ENCODE data around the gene SLX4.

DNA sequence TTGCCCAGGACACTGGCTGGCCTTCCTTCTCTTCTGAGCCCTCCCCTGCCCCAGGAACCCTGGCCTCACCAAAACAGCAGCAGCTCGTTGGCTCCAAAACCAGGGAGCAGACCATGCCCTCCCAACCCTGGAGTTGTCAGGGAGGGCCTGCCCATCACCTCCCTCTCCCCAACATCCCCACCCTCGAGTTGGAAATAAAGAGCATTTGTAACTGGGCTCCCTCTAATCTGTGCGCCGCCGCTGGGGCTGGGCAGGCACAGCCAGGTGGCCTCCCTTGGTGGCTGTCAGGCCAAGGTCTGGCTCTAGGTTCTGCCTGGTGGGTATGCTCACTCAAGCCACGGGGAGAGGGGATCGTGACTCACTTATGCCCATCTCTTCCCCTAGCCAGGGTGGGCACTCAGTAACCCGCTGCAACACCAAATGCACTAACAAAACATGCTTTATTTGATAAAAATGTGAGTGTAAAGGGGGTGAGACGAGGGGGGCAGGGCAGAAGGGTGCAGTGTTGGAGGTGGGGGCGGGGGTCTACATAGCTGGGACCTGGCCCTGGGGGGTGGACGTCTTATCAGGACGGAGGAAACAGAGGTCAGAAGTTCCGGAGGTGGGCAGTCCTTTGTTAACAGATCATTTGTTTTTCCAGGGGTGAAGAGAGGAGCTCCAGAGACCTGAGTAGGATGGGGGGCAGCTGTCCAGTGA, 1.7 kb downstream of the CLDN9 start:
CAGE:
- cytosol, long polyA minus RNA = no peak
- cytosol, long polyA plus RNA = no peak
- long polyA plus RNA = no peak
- nucleus, long polyA minus RNA = no peak
- nucleus, long polyA plus RNA = no peak

GRCh38 chr16:3021364-3022150, 1.4 kb downstream of the TNFRSF12A start:
CAGE:
- cytosol, long polyA minus RNA = no peak
- cytosol, long polyA plus RNA = no peak
- long polyA plus RNA = no peak
- nucleus, long polyA minus RNA = no peak
- nucleus, long polyA plus RNA = no peak

CAGE:
- cytosol, long polyA minus RNA = no peak
- cytosol, long polyA plus RNA = no peak
- long polyA plus RNA = no peak
- nucleus, long polyA minus RNA = no peak
- nucleus, long polyA plus RNA = no peak
Observed at GRCh38 chr16:3035821-3036389, 839 bp downstream of the BICDL2 start.

CAGE:
- cytosol, long polyA minus RNA = no peak
- cytosol, long polyA plus RNA = no peak
- long polyA plus RNA = no peak
- nucleus, long polyA minus RNA = no peak
- nucleus, long polyA plus RNA = no peak
Observed at GRCh38 chr16:3062745-3063021, 2.8 kb upstream of the IL32 start.

DNA sequence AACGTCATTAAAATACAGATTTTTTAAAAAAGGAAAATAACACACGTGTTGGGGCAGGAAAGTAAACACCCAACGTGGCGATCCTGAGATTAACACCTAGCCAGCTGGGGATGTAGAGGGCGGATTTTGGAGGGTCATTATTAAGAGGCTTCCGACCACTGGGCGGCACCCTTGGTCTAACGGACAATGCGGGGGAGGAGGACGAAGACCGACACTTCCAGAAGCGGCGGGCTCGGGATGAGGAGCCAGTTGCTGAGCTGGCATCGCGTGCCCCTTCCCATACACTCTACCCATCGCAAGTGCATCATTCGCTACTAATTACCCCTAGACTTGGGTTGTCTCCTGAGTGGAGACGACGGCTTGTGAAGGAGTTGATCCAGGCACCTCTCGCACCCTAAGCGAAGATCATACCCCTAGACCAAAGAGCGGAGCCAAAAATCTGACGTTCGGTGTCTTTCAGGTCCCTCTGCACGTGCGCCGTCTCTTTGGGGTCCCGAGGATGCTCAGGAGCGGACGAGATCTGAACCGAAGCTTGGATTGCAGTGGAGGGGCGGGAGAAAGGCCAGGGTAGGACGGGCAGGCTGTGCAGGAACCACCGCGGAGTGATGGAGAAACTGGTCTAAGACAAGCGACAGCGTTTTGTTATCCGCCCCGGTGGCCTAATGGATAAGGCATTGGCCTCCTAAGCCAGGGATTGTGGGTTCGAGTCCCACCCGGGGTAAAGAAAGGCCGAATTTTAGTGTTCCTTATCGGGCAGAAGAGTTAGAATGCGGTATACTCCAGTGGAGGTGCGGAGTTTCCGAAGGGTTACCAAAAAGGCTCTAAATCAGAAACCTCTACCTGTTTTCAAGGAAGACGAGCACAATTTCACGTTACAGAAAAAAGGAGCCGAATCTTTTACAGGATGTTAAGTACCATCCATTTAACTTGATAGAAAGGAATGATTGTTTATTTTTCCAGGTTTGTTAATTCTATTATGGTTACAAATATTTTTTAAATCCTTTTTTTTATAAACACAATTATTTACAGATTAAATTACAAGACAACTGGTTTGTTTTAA, 17.8 kb downstream of the ZNF213 start:
CAGE:
- cytosol, long polyA minus RNA = no peak
- cytosol, long polyA plus RNA = no peak
- long polyA plus RNA = no peak
- nucleus, long polyA minus RNA = no peak
- nucleus, long polyA plus RNA = no peak

GRCh38 chr16:3173909-3174716, 39.3 kb downstream of the ZNF213 start:
CAGE:
- cytosol, long polyA minus RNA = no peak
- cytosol, long polyA plus RNA = no peak
- long polyA plus RNA = no peak
- nucleus, long polyA minus RNA = no peak
- nucleus, long polyA plus RNA = no peak

GRCh38 chr16:3216108-3216687, 18.8 kb downstream of the ZNF200 start:
CAGE:
- cytosol, long polyA minus RNA = no peak
- cytosol, long polyA plus RNA = no peak
- long polyA plus RNA = no peak
- nucleus, long polyA minus RNA = no peak
- nucleus, long polyA plus RNA = no peak

CAGE:
- cytosol, long polyA minus RNA = no peak
- cytosol, long polyA plus RNA = no peak
- long polyA plus RNA = no peak
- nucleus, long polyA minus RNA = no peak
- nucleus, long polyA plus RNA = no peak
Observed at GRCh38 chr16:3365847-3366088, 10.1 kb downstream of the OR2C1 start.

DNA sequence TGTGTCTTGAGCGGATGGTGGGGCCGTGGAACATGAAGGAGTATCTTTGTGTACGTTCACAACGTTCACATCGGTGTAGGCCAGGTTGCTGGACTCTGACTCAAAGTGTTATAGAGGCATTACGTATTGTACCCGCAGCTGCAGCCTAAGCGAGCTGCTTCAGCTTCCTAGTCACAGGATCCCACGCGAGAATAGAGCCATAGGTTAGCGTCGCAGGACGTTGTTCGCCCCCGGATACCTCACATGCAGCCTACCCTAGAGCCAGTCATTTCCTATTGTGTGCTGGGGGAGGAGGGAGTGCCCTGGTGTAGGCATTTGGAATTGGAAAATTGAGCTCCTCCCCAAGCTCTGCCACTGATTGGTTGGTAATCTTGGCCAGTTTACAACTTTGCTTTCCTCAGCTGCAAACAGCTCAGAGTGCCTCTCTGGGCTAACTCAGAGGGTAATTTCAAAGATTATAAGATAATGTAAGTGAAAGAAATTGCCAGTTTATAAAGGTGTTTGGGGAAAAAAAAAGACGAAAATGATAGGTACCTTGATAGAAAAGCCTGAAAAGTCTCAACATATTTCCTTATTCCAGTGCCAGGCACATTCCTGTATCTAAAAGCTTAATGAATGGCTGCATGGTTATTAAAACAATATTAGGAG, 588 bp downstream of the NAA60 start:
CAGE:
- cytosol, long polyA minus RNA = no peak
- cytosol, long polyA plus RNA = no peak
- long polyA plus RNA = no peak
- nucleus, long polyA minus RNA = no peak
- nucleus, long polyA plus RNA = no peak

CAGE:
- cytosol, long polyA minus RNA = no peak
- cytosol, long polyA plus RNA = no peak
- long polyA plus RNA = no peak
- nucleus, long polyA minus RNA = no peak
- nucleus, long polyA plus RNA = no peak
Observed at GRCh38 chr16:3450757-3451464, 7.4 kb downstream of the NAA60 start.

DNA sequence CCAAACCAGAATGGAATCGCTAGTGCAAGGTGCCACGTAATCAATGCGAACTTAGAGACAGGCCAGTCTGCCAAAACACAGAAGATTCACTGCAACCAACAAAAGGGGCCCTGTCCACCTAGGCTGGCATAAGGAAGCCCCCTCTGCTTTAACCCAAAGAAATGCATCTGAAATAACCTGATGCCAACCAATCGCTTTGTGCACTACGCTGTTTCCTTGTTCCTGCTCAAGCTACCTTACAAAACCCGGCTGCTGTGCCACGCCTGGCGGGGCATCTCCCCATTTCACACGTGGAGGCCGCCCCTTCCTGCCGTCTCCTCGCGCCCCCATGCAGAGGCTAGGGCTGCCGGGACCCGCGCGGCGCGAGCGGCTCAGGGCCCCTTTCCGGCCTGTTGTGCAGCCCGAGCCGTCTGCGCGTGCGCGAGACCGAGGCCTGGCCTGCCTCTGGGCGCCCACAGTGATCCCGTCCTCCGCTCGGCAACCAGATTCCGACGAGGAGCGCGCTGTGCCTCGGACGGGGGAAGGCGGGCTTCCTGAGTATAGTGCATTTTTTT, 907 bp upstream of the CLUAP1 start:
CAGE:
- cytosol, long polyA minus RNA = no peak
- cytosol, long polyA plus RNA = no peak
- long polyA plus RNA = no peak
- nucleus, long polyA minus RNA = no peak
- nucleus, long polyA plus RNA = no peak

DNA sequence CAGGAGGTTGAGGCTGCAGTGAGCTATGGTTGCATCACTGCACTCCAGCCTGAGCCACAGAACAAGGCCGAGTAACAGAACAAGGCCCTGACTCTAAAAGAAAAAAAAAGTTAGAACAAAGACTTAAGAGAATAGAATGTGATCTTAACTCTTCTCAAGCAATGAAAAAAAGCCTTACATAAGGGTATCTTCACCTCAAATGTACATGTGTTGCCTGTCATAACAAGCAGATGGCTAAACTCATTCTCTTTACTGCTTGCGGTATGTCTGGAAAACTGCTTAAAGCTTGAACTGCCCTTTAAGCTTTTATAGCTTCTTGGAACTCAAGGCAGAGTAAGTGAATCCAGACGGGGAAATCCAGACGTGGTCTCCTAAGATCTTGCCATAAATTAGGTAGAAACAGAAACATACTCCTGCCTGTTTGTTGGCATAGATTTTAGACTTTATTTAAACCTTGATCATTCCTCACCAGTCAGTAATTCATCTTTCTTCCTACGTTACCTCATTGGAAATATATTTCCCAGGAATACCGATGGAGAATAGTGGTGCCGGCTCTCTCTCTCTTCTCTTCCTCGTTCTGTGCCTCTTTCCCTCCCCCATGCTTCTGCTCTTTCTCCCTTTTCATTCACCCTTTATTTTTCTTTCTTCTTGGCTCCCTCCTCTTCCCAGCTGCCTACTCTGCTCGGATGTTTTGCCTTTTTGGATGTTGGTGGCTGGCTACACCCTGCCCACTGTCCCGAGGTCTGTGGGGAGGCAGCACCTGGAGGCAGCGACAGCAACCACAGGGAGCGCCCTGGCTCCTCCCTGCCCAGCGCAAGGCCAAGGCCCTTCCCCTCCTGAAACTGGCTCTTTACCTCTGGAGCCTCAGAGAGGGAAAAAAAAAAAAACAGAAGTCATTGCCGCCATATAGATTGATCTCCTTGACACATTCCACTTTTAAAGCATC, 19.8 kb downstream of the CLUAP1 start:
CAGE:
- cytosol, long polyA minus RNA = no peak
- cytosol, long polyA plus RNA = no peak
- long polyA plus RNA = no peak
- nucleus, long polyA minus RNA = no peak
- nucleus, long polyA plus RNA = no peak

DNA sequence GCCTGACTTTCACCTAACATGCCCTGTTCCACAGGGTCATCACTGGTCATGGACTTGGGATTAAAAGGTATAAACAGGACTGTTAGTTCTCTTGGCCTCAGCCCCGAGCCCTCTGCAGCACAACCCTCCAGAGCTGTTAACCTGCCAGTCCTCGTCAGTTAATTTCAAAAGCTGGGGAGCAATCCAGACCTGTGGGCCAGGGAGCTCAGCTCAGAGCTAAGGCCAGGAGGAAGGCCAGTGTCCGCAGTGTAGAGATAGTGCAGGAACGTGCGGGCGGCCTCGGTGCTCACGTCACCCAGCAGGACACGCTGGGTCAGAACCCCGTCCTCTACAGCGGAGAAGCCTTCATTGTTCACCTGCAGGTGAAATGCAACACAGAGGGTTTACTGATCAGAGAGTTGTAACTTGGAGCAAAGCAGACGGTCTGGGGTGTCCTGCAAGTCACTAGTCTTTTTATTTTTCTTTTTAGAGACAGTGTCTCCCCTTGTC, 15.4 kb upstream of the NLRC3 start:
CAGE:
- cytosol, long polyA minus RNA = no peak
- cytosol, long polyA plus RNA = no peak
- long polyA plus RNA = no peak
- nucleus, long polyA minus RNA = no peak
- nucleus, long polyA plus RNA = no peak

CAGE:
- cytosol, long polyA minus RNA = start-site peak on the plus strand at chr16:3611782-3611808, 9 reads
- cytosol, long polyA plus RNA = no peak
- long polyA plus RNA = no peak
- nucleus, long polyA minus RNA = start-site peak on the minus strand at chr16:3611484-3611641, 23 reads
- nucleus, long polyA plus RNA = no peak
Observed at GRCh38 chr16:3611351-3612286, at the start of gene SLX4. SLX4 (minus strand) TSS chr16:3611606.

GRCh38 chr16:3622009-3622356, 10.6 kb upstream of the SLX4 start:
CAGE:
- cytosol, long polyA minus RNA = no peak
- cytosol, long polyA plus RNA = no peak
- long polyA plus RNA = no peak
- nucleus, long polyA minus RNA = no peak
- nucleus, long polyA plus RNA = no peak

CAGE:
- cytosol, long polyA minus RNA = no peak
- cytosol, long polyA plus RNA = no peak
- long polyA plus RNA = no peak
- nucleus, long polyA minus RNA = no peak
- nucleus, long polyA plus RNA = no peak
Observed at GRCh38 chr16:3645797-3646153, 8.7 kb upstream of the DNASE1 start.

DNA sequence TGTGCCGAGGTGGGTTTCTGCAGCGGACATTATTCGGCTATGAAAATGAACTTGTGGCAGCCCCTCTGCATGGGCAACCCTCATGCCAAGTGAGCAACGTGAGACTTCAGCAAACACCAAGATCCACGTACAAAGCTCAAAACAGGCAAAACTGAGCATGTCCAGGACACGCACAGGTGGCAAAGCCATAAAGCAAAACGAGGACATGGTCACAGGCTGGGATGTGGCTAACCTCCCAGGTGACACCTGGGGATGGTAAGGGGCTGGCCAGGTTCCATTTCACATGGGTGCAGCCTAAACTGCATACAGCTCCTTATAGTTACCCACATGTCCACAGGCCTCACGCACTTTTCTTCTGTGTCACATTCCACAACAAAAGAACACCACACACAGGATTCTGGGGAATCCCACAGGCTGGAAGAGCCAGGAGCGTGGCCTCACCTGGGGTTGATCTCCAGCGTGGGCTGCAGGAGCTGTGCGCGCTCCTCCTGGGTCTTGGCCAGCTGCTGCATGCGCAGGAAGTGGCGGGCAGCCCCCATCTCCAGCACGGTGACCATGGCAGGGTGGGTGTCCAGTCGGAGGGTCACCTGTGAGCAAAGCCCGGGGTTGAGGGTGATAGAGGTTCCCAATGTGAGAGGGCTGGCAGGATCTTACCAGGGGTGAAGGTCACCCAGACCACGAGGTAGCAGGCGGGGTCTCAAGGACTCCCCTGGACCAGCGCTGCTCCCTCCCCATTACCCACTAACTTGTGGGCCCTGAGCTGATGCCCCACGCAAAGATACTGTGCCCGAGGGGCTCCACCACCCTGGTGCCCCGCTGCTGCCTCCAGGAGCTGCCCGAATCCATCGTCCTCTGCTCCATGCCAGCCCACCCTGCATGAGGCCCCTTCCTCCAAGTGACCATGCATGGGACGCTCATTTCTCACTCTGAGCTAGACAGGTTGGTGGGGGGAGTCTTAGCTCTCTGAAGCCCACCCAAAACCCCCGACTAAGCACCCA, 7.4 kb downstream of the DNASE1 start:
CAGE:
- cytosol, long polyA minus RNA = no peak
- cytosol, long polyA plus RNA = no peak
- long polyA plus RNA = no peak
- nucleus, long polyA minus RNA = no peak
- nucleus, long polyA plus RNA = no peak

GRCh38 chr16:3665623-3666171, 11.2 kb downstream of the DNASE1 start:
CAGE:
- cytosol, long polyA minus RNA = no peak
- cytosol, long polyA plus RNA = no peak
- long polyA plus RNA = no peak
- nucleus, long polyA minus RNA = no peak
- nucleus, long polyA plus RNA = no peak

GRCh38 chr16:3674194-3674709, 19.8 kb downstream of the DNASE1 start:
CAGE:
- cytosol, long polyA minus RNA = no peak
- cytosol, long polyA plus RNA = no peak
- long polyA plus RNA = no peak
- nucleus, long polyA minus RNA = no peak
- nucleus, long polyA plus RNA = no peak

GRCh38 chr16:3694018-3694432, 23.3 kb downstream of the TRAP1 start:
CAGE:
- cytosol, long polyA minus RNA = no peak
- cytosol, long polyA plus RNA = no peak
- long polyA plus RNA = no peak
- nucleus, long polyA minus RNA = no peak
- nucleus, long polyA plus RNA = no peak